Measurements from ENCODE around the genes HSD11B1, C1orf74 and IRF6.

DNA sequence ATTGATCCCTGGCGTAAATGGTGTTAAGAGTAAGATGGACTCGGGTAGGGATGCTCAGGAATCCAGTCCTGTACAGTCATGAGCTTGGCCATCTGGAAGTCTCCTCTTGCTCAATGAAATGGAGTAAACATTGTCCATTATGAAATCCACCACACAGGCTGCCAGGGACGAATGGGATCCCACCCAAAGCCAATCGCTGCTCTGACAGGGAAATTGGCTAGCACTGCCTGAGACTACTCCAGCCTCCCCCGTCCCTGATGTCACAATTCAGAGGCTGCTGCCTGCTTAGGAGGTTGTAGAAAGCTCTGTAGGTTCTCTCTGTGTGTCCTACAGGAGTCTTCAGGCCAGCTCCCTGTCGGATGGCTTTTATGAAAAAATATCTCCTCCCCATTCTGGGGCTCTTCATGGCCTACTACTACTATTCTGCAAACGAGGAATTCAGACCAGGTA lies at the start of gene HSD11B1:
TSS of gene HSD11B1 (plus strand) at position 263 of the 450 bp plus-strand sequence.
- PRO-cap, 5 experiments = peak in 5 of 5 experiments; most common plus-strand start position 265 of the sequence (in 5); most common minus-strand start position 115 of the sequence (in 2)
- RAMPAGE, long total RNA, 2 experiments = start-site peak on the plus strand in 1 of 2 experiments, centred at position 287 of the sequence, 27,835 reads per replicate
- RRBS = no CpG with 5 or more reads among the region's 7 CpGs

- PRO-cap, 5 experiments = peak in 1 of 5 experiments; most common minus-strand start chr1:209722019 (in 1)
- RAMPAGE, long total RNA, 2 experiments = no peak in any of the 2 experiments
- RRBS = no CpG with 5 or more reads among the region's 4 CpGs
Observed at GRCh38 chr1:209721955-209722306, 17.3 kb downstream of the HSD11B1 start.

DNA sequence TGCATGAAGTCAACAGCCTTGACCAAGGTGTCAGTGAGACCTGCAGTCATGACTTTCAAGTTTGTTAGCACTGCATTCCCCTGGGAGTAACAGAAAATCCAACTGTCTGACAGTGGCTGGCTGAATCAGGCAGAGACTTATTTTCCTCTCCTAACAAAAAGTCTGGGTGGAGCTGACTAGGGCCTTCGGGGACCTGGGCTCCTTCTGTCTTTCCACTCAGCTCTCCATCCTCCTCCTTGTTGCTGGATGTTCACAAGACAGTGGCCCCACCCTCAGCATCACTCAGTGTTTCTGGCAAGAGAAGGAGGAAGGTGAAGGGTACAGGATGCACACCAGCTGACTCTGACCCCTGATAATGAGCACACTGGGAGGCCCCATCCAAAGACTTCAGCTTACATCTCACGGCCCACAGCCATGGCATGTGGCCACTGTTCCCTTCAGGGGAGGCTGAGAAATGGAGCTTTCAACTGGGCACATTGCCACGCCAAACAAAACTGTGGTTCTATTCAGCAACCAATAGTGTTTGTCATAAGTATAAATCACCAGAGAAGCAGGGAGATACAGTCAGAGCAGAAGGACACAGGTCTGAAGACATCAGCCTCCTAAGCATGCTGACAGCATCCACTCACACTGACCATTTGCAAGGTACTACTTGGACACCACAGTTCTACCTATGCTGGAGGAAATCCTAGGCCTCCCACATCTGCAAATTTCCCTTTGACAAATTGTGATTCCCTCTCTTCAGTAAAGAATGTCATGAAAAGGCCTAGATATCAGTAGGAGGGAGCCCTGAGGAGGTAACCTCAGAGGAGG lies 12.8 kb upstream of the TRAF3IP3 start:
- PRO-cap, 5 experiments = peak in 2 of 5 experiments; most common plus-strand start position 563 of the sequence (in 2); most common minus-strand start position 490 of the sequence (in 1)
- RAMPAGE, long total RNA, 2 experiments = no peak in any of the 2 experiments
- RRBS = no CpG with 5 or more reads among the region's 3 CpGs

DNA sequence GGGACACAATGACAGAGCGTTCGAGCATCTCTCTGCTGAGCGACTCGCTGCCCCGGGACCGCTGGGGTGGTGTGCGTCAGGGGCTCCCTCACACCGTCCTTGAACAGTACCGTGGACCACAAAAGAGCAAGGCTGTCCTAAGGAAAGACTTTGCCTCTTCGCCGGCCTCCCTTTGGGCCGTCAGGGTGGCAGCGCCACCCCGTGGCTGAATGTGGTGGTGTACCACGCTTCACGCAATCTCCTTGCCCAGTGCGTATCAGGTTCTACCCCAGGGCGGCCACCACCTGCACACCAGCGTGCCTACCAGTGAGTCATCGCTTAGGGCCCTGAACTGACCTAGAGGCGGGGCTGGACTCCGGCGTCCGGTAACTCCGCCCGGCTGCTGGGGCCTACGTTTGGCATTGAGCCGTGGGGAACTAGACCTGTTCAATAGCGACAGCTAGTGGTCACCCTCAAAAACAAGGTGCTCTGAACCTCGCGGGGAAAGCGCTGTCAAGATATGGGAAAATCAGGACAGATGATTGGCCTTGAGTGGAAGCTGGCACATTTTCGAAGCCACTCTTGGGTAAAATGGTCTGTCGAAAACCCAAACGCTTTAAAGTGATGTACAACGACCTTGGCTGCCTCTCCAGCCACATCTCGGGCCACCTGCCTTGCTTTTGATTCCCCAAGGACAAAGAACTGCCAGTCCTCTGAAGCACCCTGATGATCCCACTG lies 8.1 kb upstream of the TRAF3IP3 start:
- PRO-cap, 5 experiments = peak in 4 of 5 experiments; most common plus-strand start position 516 of the sequence (in 1); most common minus-strand start position 293 of the sequence (in 4)
- RAMPAGE, long total RNA, 2 experiments = no peak in any of the 2 experiments
- RRBS = 12% methylated on average over 5 of the region's 37 CpGs

GRCh38 chr1:209775304-209775904 lies 9.0 kb downstream of the C1orf74 start:
- PRO-cap, 5 experiments = no peak in any of the 5 experiments
- RAMPAGE, long total RNA, 2 experiments = no peak in any of the 2 experiments
- RRBS = no CpG with 5 or more reads among the region's 2 CpGs

- PRO-cap, 5 experiments = peak in 5 of 5 experiments; most common plus-strand start chr1:209784740 (in 3); most common minus-strand start chr1:209784553 (in 4)
- RAMPAGE, long total RNA, 2 experiments = start-site peak on the minus strand in 1 of 2 experiments, at chr1:209784541-209784561 at its widest, 11 to 15 reads per replicate
- RRBS = no CpG with 5 or more reads among the region's 55 CpGs
Observed at GRCh38 chr1:209783879-209784938, at the start of gene C1orf74. TSS of gene C1orf74 (minus strand) at chr1:209784559.

GRCh38 chr1:209805905-209806836 lies at the start of gene IRF6:
TSS of gene IRF6 (minus strand) at chr1:209806142.
- PRO-cap, 5 experiments = peak in 5 of 5 experiments; most common plus-strand start chr1:209806247 (in 5); most common minus-strand start chr1:209806139 (in 4)
- RAMPAGE, long total RNA, 2 experiments = start-site peak on the minus strand in 1 of 2 experiments, at chr1:209806139-209806188 at its widest, 158 reads per replicate
- RRBS = 3% methylated on average over 7 of the region's 45 CpGs

- PRO-cap, 5 experiments = no peak in any of the 5 experiments
- RAMPAGE, long total RNA, 2 experiments = no peak in any of the 2 experiments
- RRBS = no CpG with 5 or more reads among the region's 10 CpGs
Observed at GRCh38 chr1:209839549-209840668, 12.1 kb downstream of the UTP25 start.

GRCh38 chr1:209873366-209874043 lies 45.7 kb downstream of the UTP25 start:
- PRO-cap, 5 experiments = no peak in any of the 5 experiments
- RAMPAGE, long total RNA, 2 experiments = no peak in any of the 2 experiments
- RRBS = no CpG with 5 or more reads among the region's 4 CpGs

- PRO-cap, 5 experiments = no peak in any of the 5 experiments
- RAMPAGE, long total RNA, 2 experiments = no peak in any of the 2 experiments
- RRBS = no CpG with 5 or more reads among the region's 17 CpGs
Observed at GRCh38 chr1:209888497-209888988, 49.5 kb upstream of the SYT14 start.

GRCh38 chr1:210232060-210232328 lies 602 bp upstream of the SERTAD4 start:
- PRO-cap, 5 experiments = no peak in any of the 5 experiments
- RAMPAGE, long total RNA, 2 experiments = no peak in any of the 2 experiments
- RRBS = no CpG with 5 or more reads among the region's 8 CpGs

GRCh38 chr1:211312570-211312946 lies 14.1 kb upstream of the TRAF5 start:
- PRO-cap, 5 experiments = no peak in any of the 5 experiments
- RAMPAGE, long total RNA, 2 experiments = no peak in any of the 2 experiments
- RRBS = no CpG with 5 or more reads among the region's 3 CpGs

DNA sequence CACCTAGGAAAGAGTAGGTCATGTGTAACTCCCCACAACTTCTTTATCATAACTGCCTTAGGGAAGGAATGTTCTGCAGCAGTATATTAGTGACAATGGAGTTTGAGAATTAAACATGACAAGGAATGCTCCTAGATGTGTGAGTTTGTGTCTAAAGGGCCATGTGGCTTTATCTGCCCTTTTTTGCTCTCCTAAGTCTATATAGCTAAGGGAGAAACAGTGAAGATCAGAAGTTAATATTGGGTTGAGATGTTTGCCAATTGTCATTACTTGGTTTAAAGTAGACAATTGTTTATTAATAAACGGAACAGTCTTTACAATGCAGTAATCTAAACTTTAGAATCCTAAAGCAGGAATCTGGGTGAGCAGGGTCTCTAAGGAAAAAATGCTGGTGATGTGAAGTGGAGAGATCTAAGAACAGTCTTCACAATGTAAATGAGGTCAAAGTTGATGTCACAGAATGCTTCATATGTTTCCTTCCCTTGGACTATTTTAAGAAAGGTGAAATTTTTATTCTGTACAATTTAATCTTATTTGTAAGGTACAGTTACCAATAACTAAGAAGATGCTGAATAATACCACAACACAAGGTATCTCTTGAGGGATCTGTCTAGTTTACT lies 9.0 kb upstream of the TRAF5 start:
- PRO-cap, 5 experiments = no peak in any of the 5 experiments
- RAMPAGE, long total RNA, 2 experiments = no peak in any of the 2 experiments
- RRBS = no CpG with 5 or more reads among the region's 1 CpG

GRCh38 chr1:211336195-211336754 lies 9.6 kb downstream of the TRAF5 start:
- PRO-cap, 5 experiments = no peak in any of the 5 experiments
- RAMPAGE, long total RNA, 2 experiments = no peak in any of the 2 experiments
- RRBS = no CpG with 5 or more reads among the region's 4 CpGs

DNA sequence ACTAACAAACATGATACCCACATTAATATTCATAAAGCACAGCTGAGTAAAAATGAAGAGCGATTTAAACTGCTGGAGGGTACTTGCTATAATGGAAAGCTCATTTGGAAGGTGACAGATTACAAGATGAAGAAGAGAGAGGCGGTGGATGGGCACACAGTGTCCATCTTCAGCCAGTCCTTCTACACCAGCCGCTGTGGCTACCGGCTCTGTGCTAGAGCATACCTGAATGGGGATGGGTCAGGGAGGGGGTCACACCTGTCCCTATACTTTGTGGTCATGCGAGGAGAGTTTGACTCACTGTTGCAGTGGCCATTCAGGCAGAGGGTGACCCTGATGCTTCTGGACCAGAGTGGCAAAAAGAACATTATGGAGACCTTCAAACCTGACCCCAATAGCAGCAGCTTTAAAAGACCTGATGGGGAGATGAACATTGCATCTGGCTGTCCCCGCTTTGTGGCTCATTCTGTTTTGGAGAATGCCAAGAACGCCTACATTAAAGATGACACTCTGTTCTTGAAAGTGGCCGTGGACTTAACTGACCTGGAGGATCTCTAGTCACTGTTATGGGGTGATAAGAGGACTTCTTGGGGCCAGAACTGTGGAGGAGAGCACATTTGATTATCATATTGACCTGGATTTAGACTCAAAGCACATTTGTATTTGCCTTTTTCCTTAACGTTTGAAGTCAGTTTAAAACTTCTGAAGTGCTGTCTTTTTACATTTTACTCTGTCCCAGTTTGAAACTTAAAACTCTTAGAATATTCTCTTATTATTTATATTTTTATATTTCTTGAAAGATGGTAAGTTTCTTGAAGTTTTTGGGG lies 45.7 kb downstream of the TRAF5 start:
- PRO-cap, 5 experiments = no peak in any of the 5 experiments
- RAMPAGE, long total RNA, 2 experiments = no peak in any of the 2 experiments
- RRBS = no CpG with 5 or more reads among the region's 9 CpGs

DNA sequence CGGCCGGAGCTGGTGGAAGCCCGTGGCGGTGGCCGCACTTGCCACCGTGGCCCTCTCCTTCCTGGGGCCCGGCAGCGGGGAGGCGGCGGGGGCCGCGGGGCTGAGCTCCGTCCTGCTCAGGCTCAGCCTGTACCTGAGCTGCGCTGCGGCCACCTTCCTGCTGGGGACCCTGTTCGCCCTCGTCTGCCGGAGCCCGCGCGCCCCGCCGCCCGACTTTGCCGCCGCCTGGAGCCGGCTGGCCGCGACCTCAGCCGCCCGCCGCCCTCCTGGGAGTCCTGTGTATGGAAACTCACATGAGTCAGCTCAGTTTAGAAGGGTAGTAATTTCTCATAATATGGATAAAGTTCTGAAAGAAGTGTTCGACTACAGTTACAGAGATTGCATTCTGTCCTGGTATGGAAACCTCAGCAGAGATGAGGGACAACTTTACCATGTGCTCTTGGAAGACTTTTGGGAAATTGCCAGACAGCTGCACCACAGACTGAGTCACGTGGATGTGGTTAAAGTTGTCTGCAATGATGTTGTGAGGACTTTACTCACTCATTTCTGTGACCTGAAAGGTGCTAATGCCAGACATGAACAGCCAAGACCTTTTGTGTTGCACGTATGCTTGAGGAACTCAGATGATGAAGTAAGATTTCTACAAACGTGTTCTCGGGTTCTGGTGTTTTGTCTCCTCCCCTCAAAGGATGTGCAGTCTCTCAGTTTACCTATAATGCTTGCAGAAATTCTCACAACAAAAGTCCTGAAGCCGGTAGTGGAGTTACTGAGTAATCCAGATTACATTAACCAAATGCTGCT lies 75.1 kb downstream of the RD3 start:
- PRO-cap, 5 experiments = no peak in any of the 5 experiments
- RAMPAGE, long total RNA, 2 experiments = no peak in any of the 2 experiments
- RRBS = no CpG with 5 or more reads among the region's 38 CpGs

DNA sequence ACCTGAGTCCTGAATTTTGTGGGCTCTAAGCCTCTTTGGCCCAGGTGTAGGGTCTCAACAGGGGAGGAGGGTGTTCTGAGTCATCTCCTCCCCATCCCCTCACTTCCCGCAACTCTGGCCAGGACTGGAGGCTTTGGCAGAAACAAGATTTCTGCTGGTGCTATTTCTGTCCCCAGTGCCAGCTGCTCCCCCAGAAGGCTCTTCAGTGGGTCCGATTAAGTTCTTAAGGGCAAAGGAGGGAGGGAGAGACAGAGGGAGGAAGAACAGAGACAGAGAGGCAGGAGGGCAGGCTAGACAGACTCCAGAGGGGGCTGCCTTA lies 6.8 kb downstream of the RD3 start:
- PRO-cap, 5 experiments = no peak in any of the 5 experiments
- RAMPAGE, long total RNA, 2 experiments = no peak in any of the 2 experiments
- RRBS = no CpG with 5 or more reads among the region's 2 CpGs

GRCh38 chr1:211513944-211514502 lies 22.1 kb upstream of the RD3 start:
- PRO-cap, 5 experiments = no peak in any of the 5 experiments
- RAMPAGE, long total RNA, 2 experiments = no peak in any of the 2 experiments
- RRBS = 1% methylated on average over 7 of the region's 18 CpGs

- PRO-cap, 5 experiments = no peak in any of the 5 experiments
- RAMPAGE, long total RNA, 2 experiments = no peak in any of the 2 experiments
- RRBS = no CpG with 5 or more reads among the region's 1 CpG
Observed at GRCh38 chr1:211570680-211571192, 8.2 kb downstream of the SLC30A1 start.

DNA sequence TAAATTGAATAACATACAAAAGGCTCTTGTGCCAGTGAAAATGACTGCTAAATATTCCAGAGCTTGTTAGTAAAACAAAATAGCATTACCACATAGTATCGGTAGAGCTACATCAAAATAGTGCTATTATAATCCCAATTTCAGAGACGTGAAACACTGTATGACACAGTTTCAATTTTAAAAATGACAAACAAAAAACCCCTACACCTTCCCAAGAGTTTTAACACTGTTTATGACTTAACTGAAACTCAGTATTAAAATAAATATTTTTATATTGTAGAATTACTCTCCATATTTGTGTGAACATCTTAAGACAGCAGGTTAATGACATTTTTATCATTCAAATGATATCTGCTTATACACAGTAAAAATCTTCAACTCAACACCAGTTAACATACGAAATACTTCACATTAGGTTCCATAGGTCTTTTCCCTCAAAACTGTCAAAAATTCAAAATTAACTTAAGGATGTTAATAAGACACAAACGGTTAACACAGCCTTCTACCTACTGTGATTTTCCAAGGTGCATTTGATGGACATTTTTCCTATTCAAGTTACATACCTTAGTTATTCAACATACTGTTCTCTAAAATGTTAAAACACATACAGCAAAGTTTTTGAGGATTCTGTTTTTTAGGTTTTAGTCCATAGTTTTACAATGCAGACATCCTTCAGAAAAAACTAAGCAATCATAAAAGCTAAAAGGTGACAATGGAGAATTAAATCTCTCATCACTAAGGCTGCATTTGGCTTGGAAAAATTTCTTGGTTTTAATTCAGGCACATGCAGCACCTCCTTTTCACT lies 6.7 kb downstream of the SLC30A1 start:
- PRO-cap, 5 experiments = no peak in any of the 5 experiments
- RAMPAGE, long total RNA, 2 experiments = no peak in any of the 2 experiments
- RRBS = no CpG with 5 or more reads among the region's 4 CpGs